Temporal lobe (tissue), 2 donors: ENCODE results near the genes SLC48A1, HDAC7 and SENP1.

- RAMPAGE, long total RNA = no peak
These were observed 1.0 kb upstream of the RAPGEF3 start for GRCh38 chr12:47759708-47760063.

- RAMPAGE, long total RNA = no peak
These were observed 4.3 kb upstream of the RAPGEF3 start for GRCh38 chr12:47762950-47763332.

DNA sequence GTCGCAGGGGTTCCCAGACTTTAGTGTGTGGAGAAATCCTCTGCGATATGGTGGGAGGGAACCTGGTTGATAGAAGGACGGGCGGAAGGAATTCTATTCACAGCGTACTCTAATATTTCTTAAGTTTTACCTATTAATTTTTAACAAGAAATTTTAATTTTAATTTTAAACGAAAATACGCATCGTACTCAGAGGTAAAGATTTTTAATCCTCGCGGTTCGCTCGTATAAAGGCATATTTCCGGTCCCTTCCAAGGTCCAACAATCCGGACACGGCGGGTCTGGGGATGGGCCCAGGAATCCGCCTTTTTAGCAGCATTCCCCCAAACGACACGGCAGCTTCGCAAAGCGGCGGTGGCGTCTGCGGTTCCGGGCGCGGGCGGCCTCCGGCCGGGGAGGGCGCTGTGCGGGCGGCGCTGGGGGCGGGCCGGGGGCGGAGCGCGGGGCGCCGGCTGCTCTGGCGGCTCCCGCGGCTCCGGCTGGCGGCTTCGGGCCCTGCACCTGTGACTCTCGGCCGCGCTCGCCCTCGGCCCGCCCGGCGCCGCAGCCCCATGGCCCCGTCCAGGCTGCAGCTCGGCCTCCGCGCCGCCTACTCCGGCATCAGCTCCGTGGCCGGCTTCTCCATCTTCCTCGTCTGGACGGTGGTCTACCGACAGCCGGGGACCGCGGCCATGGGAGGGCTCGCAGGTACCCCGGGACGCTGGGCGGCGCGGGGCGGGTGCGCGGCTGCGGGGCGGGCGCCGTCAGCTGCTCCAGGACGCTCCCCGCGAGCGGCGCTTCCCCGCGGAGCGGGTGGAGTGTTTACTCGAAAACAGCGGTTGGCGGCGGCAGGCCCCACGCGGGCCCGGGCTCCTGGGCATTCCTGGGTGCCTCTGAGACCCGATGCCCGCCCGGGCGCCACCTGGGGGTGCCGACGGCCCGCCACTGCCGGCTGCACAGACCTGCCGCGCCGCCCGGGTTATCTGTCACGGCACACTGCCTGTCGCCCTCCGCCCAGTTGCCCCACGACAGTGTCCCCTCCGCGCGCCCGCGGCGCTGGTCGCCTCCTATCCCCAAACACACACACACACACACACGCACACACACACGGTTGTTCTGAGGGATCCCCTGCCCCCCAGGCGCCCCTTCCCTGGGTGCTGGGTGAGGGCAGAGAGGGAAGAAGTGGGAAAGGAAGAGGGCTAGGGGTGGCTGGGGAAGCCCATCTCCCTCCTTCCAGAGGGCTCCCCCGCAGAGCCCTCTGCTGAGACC lies at the start of gene SLC48A1:
Gene SLC48A1, plus strand, starts transcription at position 484 of the 1,247 bp plus-strand sequence.
- RAMPAGE, long total RNA = no peak

- RAMPAGE, long total RNA = no peak
These were observed 2.0 kb downstream of the SLC48A1 start for GRCh38 chr12:47774540-47775853.

DNA sequence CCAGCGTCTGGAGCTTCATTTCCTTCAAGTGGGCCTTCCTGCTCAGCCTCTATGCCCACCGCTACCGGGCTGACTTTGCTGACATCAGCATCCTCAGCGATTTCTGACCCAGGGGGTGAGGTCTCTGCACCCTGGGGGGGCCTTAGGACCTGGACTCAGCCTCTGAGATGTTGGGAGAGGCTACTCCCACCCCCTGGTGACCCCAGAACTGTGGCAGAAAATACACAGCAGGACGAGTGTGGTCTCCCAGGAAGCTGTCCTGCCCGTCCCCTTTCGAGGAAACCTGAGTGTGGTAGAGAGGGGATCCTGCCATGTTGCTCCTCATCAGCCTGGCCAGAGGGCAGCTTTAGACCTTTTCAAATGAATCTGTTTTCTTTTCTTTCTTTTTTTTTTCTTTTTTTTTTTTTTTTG lies 7.1 kb downstream of the SLC48A1 start:
- RAMPAGE, long total RNA = no peak

DNA sequence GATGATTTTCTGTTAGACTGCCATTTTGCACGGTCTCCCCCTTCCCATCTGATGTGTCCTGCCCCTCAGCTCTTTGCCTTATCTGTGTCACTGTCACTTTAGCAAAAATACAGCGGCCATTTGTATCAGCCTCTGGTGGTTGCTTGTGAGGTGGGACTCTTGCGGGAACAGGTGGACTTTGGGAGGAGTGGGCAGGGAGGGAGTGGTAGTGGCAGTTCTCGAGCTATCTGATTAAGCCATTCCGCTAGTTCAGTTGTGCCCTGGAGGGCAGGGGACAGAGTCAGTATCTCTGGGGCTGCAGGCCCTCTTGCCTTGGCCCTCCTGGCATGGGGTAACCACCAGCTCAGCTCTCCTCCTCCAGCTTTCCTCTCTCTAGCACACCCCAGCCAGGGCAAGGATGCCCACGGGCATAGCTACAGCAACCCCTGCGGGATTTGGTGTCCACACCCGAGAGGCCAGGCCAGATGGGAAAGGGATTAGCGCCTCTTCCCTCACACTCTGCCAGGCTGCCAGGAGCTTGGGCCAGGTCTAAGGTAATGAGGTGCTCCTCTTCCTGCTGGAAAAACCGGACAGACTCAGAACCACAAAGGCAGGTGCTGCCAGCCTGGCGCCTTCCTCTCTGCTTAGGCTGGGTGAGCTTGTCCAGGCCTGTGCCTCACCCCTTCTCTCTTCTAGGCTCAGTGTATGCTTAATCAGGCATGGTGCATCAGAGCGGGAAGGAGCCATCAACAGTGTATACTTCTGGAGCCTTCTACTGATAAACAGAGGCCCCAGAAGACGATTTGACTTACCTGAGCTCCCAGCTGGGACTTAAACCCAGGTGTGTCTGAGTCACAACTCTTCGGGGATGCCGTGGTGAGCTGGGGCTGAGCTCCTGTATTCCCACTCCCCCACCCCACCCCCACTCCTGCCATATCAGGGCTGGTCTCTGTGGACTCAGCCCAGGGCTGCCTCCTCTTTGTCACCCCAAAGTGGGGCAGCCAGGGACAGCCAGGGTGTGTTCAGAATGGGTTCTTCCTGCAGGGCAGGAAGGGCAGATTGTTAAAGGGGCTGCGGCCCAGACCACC lies 8.8 kb downstream of the SLC48A1 start:
- RAMPAGE, long total RNA = no peak

DNA sequence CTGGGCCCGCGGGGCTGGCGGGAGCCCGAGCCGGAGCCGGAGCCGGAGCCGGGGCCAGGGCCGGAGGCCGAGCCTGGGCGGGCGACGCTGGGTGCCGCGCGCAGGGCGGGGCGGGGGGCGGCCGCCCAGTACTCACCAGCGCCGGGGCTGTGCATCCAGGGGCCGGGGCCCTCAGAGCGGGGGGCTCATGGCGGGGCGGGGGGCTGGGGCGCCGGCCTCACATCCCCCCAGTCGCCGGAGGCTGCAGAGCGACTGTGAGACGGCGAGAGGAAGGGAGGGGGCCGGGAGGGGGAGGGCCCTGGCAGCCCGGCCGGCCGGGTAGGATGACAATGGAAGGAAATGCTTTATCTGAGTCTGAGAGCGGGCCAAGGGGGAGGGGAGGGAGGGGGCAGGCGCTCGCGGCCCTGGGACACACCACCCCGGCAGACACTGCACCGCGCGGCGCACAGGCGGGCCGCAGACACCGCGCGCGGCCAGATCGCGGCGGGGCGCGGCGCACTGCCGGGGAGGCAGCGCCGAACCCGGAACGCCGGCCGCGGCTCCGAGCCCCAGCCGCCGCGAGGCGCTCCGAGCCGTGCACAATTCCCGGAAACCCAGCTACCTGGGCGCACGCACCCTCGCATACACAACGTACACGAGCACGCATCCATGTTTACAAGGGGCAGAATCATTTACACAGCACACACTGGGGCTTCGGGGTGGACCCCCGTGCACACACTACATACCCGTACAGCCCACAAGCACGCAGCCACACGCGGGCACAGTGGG lies at the start of gene HDAC7:
Gene HDAC7, minus strand, starts transcription at position 273 of the 768 bp plus-strand sequence.
- RAMPAGE, long total RNA = no peak

GRCh38 chr12:47829660-47830038 lies 9.9 kb upstream of the HDAC7 start:
- RAMPAGE, long total RNA = no peak

DNA sequence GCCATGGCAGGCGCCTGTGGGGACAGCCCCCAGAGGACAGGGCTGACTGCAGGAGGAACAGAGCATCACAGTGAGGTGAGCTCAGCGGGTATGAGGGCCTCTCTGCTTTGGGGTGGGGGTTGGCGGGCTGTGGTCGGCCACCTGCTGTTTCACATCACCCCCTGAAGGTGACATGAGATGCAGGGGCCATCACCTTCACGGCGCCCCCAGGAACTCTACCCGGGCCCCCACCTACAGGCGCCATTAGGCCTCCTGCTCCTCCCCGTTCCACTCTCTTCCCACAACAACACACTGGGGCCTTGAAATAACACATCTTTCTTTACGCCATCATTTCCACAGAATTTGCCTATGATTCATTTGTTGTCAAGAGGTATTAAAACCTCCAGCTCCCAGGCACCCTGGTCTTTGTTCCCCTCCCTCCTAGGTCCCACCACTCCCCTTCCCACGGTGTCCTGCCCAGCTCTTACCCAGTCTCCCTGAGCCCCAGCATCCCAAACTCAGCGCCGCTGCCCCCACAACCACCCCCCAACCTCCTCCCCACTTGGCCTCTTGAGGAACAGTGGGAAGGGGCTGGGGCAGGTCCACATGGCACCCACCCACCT lies 12.7 kb upstream of the HDAC7 start:
- RAMPAGE, long total RNA = no peak

DNA sequence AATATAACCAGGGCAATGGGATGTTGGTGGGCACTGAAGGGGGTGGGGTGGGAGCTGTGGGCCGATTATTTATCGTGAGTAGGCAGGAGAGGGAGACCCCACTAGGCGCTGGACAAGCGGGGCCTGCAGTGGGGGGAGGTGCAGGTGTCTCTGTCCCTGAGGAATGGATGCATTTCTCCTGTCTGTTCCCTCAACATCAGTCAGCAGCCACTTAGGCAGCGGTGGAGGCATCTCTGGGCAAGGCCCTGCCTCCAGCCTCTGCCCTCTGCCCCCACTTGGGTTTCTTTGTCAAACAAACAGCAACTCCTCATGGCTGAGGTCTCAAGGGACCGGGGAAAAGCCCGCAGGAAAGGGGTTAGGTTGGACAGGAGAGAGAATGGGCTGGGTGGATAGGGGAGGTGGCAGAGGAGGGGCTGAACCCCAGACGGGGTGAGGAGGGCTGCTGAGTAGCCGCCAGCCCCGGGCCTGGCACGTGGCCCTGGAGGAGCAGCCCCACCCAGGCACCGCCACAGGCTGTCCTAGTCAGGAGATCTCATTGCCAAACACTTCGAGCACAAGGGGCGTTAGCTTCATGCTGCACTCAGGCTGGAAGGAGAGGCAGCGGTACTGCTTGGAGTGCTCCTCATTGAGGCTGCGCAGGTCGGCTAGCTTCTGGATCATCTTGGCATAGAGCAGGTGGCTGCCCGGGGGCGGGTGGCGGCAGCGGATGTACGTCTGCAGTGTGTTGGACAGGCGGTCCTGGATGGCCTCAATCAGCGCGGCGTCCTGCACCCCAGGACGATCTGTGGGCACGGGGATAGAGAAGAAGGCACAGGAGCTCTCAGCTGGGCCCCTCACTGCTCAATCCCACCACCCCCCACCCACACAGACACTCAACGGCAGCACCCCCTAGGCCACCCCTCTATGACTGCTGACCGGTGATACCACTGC lies 24.8 kb upstream of the HDAC7 start:
- RAMPAGE, long total RNA = no peak

- RAMPAGE, long total RNA = no peak
These were observed 33.6 kb upstream of the COL2A1 start for GRCh38 chr12:48037802-48038302.

DNA sequence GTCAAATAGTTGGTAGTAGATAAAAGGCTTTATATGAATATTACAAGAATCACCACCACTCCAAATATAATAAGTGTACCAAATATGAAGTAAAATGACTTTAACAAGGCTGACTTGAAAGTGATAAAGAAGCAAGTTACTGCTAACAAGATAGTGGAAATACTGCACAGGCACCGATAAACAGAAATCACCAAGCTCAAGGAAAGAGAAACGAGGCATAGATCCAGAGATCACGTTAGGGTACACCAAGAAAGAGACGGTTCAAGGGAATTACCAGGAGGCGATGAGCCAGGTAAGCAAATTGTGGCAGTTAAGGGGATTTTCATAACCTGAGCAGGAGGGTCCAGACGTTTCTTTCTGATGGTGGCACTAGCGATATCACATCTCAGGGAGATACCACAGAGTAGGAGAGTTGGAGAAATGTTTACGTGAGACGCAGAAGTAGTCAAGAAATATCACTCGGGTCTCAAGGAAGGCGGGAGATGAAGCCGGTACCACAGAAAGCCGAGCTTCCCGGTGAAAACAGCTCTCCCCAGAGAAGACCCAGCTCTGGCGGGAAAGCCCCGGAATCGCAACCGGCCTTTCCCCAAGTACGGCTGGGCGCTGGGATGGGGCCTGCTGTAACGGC lies 637 bp downstream of the SENP1 start:
- RAMPAGE, long total RNA = no peak

GRCh38 chr12:48105756-48106463 lies at the start of gene SENP1:
Gene SENP1, minus strand, starts transcription at chr12:48106079.
- RAMPAGE, long total RNA = no peak

DNA sequence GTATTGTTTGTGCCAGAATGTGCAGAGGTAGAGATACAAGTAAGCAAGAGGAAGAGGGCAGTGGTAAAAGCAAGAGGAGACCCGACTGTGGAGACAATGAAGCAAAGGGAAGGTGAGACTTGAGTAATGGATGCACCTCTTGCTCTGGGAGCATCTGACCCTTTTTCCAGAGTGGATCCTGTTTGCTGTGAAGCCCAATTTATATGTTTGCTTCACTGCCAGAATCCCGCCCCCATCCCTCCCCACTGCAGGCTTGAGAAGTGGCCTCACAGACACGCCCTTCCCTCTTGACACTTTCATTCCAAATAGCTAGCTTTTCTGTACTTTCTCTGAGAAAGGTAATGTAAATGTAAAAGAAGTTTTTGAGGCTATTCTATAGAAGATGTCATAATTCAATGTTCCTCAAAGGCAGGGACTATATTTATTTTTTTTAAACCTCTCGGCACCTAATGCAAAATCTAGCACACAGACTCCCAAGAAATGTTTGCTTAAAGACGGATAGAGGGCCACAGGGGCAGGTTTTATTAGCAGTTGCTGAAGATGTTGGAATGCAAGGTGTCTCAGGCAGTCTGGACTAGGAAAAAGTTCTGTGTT lies 601 bp upstream of the PFKM start:
- RAMPAGE, long total RNA = no peak

- RAMPAGE, long total RNA = no peak
These were observed 1.2 kb downstream of the CCDC184 start for GRCh38 chr12:48184567-48185077.

DNA sequence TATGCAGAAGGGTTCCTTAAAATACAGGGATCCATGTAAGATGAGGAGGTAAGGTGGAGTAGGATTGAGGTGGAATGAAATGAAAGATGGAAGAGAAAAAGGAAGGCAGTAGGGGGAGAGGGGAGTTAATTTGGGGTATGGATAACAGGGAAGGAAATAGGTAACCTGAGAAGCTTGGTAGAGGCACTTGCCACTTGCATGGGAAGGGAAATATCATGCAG lies 2.2 kb downstream of the OR10AD1 start:
- RAMPAGE, long total RNA = no peak

GRCh38 chr12:48691964-48692293 lies 9.9 kb upstream of the KANSL2 start:
- RAMPAGE, long total RNA = no peak

GRCh38 chr12:48692990-48693435 lies 11.0 kb upstream of the KANSL2 start:
- RAMPAGE, long total RNA = no peak

DNA sequence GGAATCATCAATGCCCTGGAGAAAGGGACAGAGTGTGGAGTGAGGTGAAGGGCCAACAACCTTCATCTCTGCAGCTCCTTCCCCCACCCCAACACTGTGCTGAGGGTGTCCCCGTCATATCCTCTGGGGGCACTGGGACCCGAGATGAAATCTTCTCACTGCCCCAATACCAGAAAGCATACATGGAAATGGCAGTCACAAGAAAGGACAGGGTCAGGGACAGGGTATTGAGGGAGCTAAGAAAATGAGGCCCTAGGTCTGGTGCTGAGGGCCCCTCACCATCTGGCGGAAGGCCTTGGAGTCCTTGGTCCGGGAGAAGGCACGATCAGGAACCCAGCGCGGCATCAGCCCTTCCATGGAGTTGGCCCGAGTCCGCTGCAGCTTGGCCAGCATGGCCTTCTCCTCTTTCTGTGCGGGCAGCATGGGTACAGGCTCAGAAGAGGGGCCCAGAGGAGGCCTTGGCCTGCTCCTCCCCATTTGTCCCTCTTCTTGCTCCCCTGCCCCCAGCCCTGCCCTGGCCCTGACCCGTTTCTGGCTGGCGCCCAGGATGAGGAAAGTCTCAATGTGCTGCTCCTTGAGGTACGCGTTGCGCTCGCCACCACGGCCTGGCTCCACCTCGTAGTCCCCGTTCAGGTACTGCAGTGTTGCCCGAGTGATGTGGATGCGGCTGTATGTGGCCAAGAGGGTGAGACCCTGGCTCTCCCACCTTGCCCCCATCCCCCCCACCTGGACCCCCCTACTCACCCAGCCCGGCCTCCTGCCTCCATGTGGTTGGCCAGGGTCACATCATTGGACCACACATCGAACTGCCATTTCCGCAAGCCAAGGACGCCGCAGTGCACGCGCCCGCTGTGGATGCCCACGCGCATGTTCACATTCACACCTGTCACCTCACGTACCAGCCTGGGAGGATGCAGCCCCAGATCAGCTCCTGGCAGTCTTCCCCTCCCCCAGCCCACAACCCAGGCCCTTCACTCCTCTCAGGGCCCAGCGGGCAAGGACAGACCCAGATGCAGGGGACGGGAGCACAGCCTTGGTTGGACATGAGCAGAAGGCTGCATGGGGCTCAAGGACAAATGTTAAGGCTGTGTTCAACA lies 12.9 kb downstream of the ADCY6 start:
- RAMPAGE, long total RNA = no peak

DNA sequence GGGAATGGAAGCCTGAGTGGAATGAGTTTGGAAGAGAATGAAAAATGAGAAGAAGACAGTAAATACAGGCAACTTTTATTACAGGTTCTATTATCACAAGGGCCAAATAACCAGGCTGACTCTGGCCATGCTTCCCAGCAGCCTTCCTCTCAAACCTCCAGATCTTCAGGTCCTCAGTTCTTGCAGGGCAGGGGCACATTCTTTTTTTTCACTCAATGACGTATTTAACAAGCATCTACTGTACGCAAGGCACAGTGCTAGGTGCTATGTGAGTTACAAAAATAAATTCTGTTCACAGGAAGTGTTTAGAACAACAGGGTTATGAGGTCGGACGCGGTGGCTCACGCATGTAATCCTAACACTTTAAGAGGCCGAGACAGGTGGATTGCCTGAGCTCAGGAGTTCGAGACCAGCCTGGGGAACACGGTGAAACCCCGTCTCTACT lies 1.1 kb downstream of the DDX23 start:
- RAMPAGE, long total RNA = no peak